RPMI7951 (cell line): ENCODE measurements around the genes DPP4 and GALNT3.

- RAMPAGE, long total RNA, result no peak
Observed at GRCh38 chr2:160411029-160411579, 82.5 kb downstream of the RBMS1 start.

- RAMPAGE, long total RNA, result no peak
Observed at GRCh38 chr2:160517156-160517378, 23.5 kb upstream of the RBMS1 start.

- RAMPAGE, long total RNA, result no peak
Observed at GRCh38 chr2:161090247-161090834, 69.9 kb upstream of the TANK start.

- RAMPAGE, long total RNA, result no peak
Observed at GRCh38 chr2:161162500-161163470, 2.6 kb downstream of the TANK start.

DNA sequence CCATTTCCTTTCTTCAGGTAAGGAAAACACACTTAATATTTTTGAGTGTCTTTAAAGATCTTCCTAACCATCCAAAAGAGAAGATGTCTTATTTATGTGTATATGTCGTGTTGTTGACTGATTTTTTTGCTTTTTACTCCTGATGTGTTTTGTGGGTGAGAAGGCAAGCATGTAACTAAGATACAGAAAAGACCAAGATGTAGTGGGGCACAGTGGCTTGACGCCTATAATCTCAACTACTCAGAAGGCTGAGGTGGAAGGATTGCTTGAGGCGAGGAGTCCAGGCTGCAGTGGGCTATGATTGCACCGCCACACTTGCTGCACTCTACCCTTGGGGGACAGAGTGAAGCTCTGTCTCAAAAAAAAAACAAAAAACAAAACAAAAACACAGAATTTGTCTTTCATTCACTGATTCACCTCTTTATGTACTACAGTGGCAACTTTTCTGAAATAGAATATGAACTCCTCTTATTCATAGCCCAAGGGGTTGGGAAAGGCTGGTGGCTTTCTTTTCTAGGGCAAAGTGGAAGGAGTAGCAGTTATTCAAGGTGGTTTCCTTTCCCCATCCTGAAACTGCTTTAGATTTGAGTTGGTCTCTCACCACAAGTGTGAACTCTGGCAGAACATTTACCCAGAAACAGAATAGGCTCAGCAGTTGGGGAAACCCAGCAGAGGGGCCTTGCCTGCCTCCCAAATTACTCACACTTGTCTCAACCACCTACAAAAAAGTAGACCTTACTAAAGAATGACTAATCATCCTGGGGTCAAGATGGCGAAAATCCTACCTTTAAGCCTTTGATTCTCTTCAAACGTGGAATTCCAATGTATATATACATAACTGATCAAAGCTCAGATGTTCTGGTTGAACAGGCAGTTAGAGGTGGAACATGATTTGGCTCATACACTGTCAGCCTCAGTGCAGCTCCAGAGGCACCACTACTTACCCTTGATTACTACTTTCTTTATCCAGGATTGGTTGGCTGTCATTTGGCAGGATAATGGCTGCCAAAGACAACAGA, 6.5 kb downstream of the TANK start:
- RAMPAGE, long total RNA, result no peak

GRCh38 chr2:162063749-162064423, 10.1 kb downstream of the DPP4 start:
- RAMPAGE, long total RNA, result no peak

GRCh38 chr2:162070989-162071393, 3.0 kb downstream of the DPP4 start:
- RAMPAGE, long total RNA, result no peak

GRCh38 chr2:162073836-162074737, at the start of gene DPP4:
TSS of gene DPP4 (minus strand) at chr2:162074215.
- RAMPAGE, long total RNA, result no peak

DNA sequence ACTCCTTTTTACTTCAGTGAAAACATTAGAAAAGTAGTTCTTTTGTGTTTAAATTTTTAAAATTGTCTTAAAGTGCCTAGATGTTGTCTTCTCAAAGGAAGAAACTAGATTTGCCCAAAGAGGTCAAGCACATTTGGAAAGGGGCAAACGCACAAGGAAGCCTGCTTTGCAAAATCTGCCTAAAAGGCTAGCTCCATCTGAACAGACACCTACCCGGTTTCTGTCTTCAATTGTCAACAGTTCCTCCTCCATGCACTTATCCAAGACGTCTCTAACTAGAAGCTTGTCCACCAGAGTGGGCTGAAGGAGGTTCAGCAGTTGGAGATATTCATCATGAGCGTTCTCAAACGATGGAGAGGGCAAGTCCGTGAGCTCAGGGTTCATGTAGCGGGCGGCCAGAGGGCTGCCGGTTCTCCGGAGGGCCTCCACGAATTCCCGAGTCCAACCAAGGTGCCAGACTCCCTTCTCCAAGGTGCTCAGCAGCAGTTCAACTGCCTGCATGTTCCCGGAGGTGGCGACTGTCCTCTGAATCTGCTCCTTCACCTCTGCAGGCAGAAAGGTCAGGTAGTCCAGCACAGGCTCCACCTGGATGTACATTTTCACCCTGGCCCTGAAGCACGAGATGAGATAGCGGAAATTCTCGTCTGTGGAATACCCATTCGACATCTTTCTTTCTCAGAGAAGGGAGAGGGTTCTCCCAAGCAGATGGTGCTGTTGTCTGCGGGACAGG, 677 bp downstream of the IFIH1 start:
- RAMPAGE, long total RNA, result no peak

DNA sequence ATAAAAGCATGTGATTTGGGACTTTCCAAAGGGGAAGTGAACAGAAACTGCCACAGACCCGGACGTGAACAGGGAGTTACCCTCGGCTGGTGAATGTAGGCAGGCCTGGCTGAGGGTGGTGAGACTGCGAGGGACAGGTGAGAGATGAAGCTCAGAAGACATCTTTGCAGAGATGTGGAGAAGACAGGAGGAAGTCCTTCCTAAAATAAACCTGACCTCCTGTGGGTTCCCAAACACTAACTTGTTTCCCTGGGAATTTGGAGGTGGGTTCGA, 415 bp upstream of the IFIH1 start:
- RAMPAGE, long total RNA, result no peak

DNA sequence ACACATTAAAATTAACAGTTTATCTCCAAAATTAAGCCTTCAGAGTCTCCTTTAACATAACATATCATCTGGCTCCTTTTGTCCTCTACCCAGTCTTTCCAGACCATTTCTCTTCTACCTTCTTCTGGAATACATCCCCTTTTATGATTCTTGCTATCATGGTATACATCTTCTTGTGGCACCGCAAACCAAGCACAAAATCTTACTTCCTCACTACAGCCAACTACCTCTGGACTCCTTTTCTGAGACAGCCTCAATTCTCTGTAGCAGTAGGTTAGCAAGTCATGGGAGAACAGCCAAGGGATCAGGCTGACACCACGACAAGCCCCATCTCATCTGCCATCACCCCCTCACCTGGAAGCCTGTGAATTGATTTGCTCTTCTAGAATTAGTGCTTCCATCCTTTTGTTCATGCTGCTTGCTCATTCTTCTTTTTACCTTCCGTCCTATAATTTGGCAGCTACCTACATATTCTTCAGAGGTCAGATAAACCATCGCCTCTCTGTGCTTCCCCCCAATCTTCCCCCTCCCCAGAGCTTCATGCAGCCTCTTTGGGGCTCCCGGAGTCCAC, 55.5 kb downstream of the FIGN start:
- RAMPAGE, long total RNA, result no peak

DNA sequence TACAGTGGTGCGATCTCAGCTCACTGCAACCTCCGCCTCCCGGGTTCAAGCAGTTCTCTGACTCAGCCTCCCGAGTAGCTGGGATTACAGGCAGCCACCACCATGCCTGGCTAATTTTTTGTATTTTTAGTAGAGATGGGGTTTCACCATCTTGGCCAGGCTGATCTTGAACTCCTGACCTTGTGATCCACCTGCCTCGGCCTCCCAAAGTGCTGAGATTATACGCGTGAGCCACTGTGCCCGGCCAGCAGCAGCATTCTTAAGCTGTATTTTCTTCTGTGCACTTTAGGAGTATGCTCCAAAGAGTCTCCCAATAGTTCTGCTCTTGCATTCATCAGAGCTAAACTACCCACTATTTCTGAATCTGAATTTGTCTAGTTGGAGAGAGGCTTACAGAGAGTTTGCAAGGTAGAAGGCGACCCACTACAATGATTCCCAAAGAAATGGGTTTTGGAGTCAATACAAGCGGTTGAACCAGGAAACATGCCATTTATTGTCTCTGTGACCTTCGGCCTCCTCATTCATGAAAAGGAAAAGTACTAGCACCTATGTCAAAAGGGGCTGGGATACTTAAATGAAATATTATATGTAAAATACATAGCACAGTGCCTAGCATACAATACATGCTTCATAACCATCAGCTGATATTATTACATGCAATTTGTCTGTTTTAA, 89.5 kb upstream of the GRB14 start:
- RAMPAGE, long total RNA, result no peak

DNA sequence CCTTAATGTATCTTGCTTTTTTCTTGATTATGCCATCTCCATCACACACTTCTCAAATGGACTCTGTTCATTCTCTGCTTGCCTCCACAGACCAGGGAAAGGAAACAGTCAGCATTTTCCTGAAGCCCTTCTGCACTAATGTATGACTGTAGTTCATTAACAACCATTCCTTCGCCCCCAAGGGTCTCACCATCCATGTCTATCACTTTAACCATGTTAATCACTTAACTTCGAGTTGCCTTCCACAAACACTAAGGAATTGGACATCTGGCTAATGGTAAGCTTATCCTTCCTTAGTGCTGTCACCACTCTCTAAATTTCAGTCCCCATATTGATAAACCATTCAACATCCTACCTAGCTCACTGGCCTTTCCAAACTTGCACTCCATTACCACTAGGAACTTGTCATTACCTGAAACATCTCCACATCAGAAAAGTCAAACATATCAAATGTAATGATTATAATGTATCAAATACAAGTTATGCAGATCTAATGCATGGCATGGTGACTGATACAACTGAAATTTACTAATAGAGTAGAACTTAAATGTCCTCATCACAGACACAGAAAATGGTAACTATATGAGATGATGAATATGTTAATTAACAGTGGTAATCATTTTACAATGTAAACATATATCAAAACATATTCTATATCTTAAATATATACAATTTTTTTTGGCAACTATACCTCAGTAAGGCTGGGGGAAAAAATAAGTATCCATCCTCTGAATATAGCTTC, 54.6 kb downstream of the COBLL1 start:
- RAMPAGE, long total RNA, result no peak

GRCh38 chr2:164909976-164910564, 45.3 kb downstream of the SLC38A11 start:
- RAMPAGE, long total RNA, result no peak

DNA sequence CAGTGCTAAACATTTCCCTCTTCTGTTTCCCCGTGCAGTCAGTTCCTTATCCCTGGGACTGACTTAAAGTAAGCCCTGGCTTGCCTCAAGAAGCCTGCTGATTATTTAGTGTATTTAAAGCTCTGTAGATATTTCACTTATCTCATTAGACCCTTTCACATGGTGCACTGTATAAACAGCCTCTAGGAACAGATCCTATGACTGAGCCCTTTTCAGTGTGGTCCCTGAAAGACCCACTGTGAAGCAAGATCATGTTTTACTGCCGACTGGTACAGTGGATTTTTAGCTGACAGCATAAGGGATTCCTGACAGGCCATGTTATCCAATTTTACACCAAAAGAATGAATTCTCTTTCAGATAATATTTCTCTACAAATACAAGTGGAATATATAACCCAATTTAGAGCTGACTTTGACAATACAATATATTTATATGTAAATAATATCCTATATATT, 44.7 kb downstream of the SLC38A11 start:
- RAMPAGE, long total RNA, result no peak

- RAMPAGE, long total RNA, result no peak
Observed at GRCh38 chr2:164937777-164938165, 17.6 kb downstream of the SLC38A11 start.

DNA sequence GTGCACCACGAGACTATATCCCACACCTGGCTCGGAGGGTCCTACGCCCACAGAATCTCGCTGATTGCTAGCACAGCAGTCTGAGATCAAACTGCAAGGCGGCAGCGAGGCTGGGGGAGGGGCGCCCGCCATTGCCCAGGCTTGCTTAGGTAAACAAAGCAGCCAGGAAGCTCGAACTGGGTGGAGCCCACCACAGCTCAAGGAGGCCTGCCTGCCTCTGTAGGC, 16.7 kb downstream of the CSRNP3 start:
- RAMPAGE, long total RNA, result no peak

DNA sequence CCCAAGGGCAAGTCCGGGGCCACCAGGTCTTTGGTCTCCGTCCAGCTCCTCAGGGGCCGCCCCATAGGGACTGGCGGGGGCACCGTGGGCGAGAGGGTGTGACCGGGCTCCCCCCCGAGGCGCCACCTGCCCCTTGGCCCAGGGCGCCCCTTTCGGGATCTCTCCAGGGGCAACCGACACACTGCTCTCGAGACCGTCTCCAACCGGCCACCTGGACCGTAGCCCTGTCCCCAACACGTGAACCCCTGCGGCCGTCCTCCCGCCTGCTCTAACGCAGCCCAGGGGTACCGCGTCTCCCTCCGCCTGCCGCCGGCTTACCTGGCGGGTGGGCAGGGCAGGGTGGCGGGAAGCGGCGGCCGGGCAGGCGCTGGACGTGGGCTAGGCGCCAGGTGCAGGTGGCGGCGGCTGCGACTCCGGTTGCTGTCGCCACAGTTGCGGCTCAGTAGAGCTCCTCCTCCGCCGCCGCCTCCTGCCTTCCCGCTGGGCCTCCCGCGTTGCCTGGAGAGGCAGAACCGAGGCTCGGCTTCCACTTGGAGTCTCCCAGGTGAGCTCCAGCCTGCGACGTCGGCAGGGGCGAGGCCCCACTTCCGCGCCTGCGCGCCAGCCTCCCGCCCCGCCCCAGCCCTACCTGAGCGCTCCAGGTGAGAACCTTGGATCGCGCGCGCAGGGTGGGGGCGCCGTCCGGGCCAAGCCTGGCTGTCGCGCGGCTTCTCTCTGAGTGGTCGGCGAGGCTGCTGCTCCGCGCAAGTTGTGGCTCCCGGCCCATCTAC, at the start of gene GALNT3:
TSS of gene GALNT3 (minus strand) at position 551 of the 770 bp plus-strand sequence.
- RAMPAGE, long total RNA, result no peak

DNA sequence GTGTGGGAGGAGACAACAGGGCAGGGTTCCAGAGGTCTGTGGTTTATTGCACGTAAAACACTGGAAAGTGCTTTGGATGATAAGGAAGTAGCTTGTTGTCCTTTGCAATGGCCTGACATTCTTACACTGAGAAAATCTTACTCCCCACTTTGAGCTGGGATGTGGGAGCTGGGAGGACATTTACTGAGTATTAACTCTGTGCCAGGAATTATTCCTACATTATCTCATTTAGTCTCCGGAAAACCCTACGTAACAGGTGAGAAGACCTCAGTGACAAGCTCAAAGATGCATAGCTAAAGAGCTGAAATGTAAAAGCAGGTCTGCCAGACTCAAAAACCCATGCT, 9.1 kb upstream of the GALNT3 start:
- RAMPAGE, long total RNA, result no peak

GRCh38 chr2:166384243-166384504, 8.4 kb upstream of the SCN9A start:
- RAMPAGE, long total RNA, result no peak